ENCODE measurements around a stretch of chr10.

GRCh38 chr10:100361140-100362176 is 14.4 kb downstream of the SCD start:
- PRO-cap, result no peak
- RAMPAGE, long total RNA, result no peak

DNA sequence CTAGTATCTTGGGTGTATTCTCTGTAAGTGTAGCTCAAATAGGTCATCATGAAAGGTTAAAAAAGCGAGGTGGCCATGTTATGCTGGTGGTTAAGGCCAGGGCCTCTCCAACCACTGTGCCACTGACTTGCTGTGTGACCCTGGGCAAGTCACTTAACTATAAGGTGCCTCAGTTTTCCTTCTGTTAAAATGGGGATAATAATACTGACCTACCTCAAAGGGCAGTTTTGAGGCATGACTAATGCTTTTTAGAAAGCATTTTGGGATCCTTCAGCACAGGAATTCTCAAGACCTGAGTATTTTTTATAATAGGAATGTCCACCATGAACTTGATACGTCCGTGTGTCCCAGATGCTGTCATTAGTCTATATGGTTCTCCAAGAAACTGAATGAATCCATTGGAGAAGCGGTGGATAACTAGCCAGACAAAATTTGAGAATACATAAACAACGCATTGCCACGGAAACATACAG is 17.2 kb downstream of the SCD start:
- PRO-cap, result no peak
- RAMPAGE, long total RNA, result no peak

DNA sequence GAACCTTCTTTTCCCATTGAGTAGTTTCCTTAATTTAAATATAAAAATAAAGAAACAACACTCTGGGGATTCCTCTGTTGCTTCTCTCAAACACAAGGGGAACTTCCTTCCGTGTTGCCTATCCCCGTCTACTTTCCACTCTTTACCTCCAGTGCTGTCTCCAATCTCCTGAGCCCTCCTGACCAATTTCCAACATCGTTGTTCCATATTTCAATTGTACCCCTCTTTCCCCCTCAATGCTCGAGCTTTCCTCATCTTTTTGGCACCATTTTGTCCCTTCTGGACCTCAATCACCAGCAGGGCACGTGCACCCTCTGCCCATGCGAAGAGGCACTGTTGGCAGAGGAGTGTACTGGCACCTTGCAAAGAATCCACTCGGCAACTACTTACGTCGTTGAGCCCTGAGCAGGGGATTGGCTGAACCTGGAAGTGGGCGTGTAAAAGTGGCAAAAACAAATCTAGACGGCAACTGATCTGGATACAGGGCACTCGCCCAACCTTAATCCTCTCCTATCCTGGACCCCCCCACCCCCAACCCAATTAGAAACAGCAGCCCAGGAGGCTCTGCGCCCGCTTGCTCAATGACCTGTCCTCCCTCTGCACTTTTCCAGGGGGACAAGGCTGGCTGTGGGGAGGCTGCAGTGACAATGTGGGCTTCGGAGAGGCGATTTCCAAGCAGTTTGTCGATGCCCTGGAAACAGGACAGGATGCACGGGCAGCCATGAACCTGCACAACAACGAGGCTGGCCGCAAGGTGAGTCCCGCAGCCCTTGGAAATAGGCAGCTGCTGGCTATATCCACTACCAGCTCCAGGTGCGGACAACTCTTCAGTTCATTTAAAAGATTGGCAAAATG is 18.7 kb downstream of the WNT8B start:
- PRO-cap, result bidirectional peak, plus-strand start at position 461 of the sequence, minus-strand start at position 155 of the sequence; bidirectional peak, plus-strand start at position 732 of the sequence, minus-strand start at position 733 of the sequence
- RAMPAGE, long total RNA, result no peak

GRCh38 chr10:100528439-100529586 is 858 bp downstream of the NDUFB8 start:
- PRO-cap, result unidirectional peak, plus-strand start at chr10:100529095
- RAMPAGE, long total RNA, result no peak

GRCh38 chr10:100997602-100997999 is 2.0 kb upstream of the LZTS2 start:
- PRO-cap, result bidirectional peak, plus-strand start at chr10:100997757, minus-strand start at chr10:100997559; bidirectional peak, plus-strand start at chr10:100998296, minus-strand start at chr10:100997959
- RAMPAGE, long total RNA, result no peak

DNA sequence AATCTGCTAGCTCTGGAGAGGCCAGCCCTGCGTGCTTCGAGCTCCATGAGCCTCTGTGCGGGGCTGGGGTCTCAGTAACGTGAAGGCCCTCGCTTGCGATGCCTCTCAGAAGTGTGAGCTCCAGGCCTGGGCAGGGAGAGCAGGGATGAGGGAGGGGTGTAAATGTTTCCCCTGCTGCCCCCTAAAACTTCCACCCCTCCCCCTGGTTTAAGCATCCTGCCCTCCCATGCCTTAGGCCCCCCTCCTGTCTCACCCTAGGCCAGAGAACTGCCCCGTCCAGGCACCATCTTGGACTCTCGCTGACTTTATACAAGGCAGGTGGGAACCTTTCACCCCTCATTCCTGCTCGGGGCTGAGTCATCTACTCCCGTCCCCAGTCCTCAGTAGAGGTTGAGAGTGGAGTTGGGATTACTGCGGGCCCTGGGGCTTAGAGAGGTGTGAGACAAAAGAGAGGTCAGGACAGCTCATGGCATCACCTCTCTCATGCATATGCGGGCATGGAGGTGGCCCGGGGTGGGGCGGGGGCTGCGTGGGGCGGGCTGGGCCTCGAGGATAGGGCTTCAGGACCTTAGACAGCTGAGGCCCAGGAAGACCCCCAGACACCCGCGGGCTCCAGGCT is 561 bp downstream of the PDZD7 start:
- PRO-cap, result bidirectional peak, plus-strand start at position 383 of the sequence, minus-strand start at position 311 of the sequence
- RAMPAGE, long total RNA, result no peak

DNA sequence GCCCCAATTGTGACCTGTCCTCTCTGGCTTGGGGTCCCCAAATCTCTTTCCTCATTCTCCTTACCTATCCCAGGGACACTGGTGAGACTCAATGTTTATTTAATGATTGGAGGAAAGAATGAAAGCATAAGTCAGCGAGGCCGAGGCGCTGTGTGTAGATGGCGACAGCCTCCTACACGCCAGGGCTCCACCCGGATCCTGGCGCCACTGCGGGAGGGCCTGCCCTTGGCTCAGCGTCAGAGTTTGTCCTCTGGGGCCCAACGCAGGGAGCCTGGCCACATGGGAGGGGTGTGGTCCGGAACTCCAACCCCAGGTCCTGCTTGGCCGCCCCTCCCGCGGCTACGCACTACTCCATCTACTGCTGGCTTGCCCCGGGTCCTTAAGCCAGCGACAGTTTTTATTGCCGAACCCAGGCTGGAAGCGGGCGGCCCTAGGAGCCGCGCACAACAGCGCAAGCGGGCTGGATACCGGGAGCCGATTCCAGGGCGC is 4.3 kb downstream of the KAZALD1 start:
- PRO-cap, result no peak
- RAMPAGE, long total RNA, result no peak

DNA sequence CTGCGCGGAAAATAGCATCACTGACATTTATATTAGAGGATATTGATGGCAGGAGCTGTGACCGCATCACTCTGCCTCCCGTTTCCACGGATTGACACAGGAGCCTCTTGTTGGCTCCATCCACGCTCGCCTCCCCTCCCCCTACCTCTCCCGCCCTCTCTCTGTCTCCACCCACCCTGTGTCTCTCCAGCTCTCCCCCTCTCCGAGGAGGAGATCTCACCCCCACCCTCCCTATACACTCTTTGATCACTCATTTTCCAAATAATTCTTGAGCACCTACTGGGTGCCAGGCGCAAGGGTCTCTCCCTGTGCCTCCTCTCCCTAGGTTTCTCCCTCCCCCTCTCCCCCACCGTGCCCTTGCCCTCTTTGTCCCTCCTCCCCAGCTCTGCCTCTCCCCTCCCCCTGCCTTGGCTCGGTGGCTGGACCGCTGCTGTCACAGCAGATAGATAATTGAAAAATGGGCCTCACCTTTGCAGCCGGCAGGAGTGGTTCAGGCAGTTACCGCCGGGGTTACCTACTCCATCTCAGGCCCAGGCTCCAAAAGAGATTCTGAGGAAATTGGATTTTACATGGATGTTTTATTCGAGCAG is 61.0 kb upstream of the BTRC start:
- PRO-cap, result no peak
- RAMPAGE, long total RNA, result no peak

GRCh38 chr10:101575751-101576355 is 12.2 kb downstream of the POLL start:
- PRO-cap, result no peak
- RAMPAGE, long total RNA, result no peak

- PRO-cap, result no peak
- RAMPAGE, long total RNA, result no peak
Observed at GRCh38 chr10:101578750-101579105, 9.3 kb downstream of the POLL start.

GRCh38 chr10:101687411-101688208 is 7.4 kb downstream of the FBXW4 start:
- PRO-cap, result no peak
- RAMPAGE, long total RNA, result no peak

DNA sequence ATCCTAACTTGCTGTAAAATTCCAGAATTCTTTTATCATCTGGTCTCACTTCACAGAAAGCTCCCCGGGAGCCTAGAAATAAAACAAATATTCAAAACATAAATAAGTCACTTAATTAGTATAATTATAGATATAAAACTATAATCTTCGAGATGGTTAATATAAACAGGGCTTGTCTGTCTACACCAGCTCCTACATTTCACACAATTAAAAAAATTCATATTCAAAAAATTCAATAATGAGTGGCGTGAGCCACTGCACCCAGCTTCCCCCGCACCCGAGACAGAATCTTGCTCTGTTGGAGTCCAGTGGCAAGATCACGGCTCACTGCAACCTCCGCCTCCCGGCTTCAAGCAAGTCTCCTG is 3.3 kb upstream of the NPM3 start:
- PRO-cap, result no peak
- RAMPAGE, long total RNA, result no peak

DNA sequence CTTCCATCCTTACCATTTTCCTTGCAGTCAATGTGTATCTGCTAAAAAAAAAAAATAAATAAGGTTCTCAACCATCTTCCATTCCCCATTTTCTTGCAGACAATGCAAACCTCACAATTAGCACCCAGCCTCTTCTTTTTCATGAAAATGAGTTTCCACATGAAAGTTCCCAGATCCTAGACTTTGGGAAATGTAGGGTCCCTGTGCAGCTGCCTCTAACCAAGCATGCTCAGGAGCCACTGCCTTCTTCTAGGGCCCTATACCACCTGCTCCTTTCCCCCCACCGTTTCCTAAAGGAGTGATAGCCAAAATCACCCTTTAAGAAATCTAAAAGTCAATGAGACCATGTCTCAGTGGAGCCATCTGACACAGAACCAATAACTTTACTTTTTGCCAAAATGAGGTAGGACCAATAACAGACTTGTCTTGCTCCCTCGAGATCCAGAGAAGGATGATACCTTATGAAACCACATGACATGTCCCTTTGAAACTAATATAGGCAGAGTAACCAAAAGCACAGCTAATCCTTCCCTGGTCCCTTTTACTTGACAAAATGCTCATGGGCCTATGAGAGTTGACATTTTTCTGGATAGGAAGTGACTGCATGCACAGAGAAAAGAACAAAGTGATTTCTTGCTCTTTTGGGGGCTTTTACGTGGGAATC is 87.8 kb downstream of the ARMH3 start:
- PRO-cap, result no peak
- RAMPAGE, long total RNA, result no peak

DNA sequence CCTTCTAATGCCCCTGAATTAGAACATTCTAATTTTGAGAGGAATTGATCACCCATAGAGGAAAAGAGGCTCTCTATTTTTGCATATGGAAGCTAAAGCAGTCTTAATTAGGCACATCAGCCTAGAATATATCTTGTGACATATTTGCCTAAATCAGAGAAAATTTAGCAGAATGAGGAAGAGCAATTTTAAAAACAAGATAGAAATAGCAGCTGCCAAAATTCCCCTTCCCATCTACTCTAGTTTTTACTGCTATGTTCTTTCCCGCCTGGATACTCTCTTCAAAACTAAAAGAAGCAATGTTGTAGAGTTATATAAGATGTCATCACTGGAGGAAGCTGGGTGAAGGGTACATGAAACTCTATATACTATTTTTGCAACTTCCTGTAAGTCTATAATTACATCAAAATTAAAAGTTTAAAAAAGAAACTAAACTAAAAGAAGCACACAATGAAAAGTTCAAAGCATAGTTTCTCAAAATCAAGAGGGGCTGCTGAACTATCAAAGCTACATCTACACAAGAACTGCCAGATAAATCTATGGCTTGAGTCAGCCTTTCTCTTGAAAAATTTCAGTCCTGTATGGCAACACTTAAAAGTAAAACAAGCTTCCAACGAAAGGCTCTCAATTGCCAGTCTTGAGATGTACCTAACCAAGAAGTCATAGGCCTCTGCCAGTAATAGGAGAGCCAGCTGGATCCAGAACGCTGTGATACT is 86.9 kb downstream of the ARMH3 start:
- PRO-cap, result no peak
- RAMPAGE, long total RNA, result no peak

GRCh38 chr10:102160422-102161080 is 8.4 kb downstream of the NOLC1 start:
- PRO-cap, result no peak
- RAMPAGE, long total RNA, result no peak

GRCh38 chr10:102402514-102403061 is 7.1 kb downstream of the NFKB2 start:
- PRO-cap, result no peak
- RAMPAGE, long total RNA, result no peak

GRCh38 chr10:102406824-102407266 is 11.3 kb downstream of the NFKB2 start:
- PRO-cap, result no peak
- RAMPAGE, long total RNA, result no peak

DNA sequence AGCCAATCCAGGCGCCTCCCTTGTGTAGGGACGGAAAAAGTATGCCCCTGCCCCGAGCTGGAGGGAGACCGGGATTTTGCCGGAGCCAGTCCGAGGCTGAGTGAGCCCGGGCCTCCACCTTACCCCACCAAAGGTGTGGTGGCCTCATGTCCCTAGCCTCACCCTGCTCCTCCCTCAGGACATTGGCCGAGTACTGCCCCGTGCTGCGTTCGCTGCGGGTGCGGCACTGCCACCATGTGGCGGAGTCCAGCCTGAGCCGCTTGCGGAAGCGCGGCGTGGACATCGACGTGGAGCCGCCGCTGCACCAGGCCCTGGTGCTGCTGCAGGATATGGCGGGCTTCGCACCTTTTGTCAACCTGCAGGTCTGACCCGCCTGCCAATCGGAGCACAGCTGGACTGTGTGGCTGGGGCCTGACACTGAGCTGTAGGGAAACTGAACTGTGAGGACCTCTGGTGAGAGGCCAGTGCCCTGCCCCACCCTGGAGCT is 2.0 kb downstream of the FBXL15 start:
- PRO-cap, result bidirectional peak, plus-strand start at position 88 of the sequence, minus-strand start outside the sequence
- RAMPAGE, long total RNA, result no peak

GRCh38 chr10:102449404-102450286 is 1.7 kb downstream of the C10orf95 start:
- PRO-cap, result bidirectional peak, plus-strand start at chr10:102449837, minus-strand start at chr10:102449726
- RAMPAGE, long total RNA, result no peak

DNA sequence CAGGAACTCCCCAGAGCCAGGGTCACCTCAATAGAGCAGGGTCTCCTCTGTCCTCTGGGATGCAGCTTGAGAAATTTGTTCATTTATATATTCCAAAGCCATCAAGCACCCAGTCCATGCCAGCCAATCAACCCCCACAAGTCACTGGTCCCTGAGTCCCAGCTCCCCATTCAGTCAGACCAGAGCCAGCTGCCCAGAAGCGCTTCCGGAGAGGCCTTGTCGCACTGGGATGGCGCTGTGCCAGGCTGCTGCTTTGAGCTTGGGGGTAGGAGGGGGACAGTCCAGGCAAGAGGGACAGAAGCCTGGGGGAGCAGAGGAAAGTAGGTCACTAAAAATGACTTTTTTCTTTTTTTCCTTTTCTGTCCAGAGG is 16.0 kb upstream of the TRIM8 start:
- PRO-cap, result bidirectional peak, plus-strand start at position 177 of the sequence, minus-strand start outside the sequence
- RAMPAGE, long total RNA, result no peak